Peritoneum (tissue), 1 donor: ENCODE measurements around a stretch of chr15.

DNA sequence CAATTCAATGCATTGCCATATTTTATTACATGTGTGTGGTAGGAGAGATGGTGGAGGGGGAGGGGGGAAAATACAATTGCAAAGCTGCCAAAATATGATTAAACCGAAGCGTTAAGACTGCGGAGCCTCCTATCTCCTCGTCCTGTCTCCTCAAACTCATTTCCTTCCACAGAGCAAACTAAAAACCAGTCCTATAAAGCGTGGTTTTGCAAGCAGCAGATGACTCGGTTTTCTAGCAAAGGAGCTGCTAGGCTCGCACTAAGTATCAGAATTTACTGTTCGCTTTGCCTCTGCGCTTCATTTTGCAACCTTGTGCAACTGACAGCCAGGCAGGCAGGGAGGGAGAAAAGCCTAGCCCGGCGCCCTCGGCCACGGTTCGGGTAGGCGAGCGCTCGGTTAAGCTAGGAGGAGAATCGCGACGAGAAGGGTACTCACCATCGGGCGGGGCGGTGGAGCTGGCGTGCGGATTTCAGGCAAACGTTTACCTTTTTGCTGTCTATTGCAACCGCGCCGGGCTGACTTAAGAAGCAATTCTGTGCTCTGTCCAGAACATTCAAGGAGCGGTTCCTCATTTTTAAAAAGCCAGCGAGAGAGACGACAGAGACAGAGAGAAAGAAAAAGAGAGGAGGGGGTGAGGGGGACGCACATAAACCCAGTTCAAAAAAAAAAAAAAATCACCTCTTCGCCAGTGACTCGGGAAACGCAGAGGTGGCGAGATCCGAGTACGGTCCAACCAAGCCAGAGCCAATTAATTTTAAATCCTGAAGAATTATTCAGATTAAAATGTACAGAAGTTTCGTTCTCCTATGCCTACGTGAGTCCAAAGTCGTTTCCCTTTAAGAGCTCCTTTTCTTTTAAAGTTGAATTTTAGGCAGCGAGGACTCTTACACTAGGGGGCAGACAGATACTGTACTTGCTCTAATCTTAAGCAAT, 3.7 kb upstream of the NR2F2 start:
- PRO-cap: no peak

- PRO-cap: no peak
Measured at GRCh38 chr15:96327926-96328897, 2.3 kb upstream of the NR2F2 start.

- PRO-cap: no peak
Measured at GRCh38 chr15:96340203-96340348, 9.6 kb downstream of the NR2F2 start.

DNA sequence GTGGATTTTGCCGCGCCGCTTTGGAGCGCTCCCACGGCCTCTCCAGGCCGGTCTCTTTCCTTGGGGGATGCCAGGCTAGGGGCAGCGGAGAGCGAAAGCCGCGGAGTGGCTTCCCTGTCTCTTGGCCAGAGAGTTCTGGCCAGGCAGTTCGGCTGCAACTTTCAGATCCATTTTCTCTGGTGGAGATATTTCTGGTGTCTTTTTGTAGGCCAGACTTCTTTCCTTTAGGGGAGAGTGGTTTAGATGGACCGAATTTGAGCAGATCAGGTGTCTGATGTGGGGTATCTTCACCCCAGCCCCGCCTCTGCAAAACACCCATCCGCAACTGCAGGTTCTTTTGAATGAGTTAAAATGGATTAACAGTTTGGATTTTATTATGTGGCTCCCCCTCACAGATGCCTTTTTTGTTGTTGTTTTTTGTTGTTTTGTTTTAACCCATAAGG, 15.6 kb downstream of the NR2F2 start:
- PRO-cap: no peak

DNA sequence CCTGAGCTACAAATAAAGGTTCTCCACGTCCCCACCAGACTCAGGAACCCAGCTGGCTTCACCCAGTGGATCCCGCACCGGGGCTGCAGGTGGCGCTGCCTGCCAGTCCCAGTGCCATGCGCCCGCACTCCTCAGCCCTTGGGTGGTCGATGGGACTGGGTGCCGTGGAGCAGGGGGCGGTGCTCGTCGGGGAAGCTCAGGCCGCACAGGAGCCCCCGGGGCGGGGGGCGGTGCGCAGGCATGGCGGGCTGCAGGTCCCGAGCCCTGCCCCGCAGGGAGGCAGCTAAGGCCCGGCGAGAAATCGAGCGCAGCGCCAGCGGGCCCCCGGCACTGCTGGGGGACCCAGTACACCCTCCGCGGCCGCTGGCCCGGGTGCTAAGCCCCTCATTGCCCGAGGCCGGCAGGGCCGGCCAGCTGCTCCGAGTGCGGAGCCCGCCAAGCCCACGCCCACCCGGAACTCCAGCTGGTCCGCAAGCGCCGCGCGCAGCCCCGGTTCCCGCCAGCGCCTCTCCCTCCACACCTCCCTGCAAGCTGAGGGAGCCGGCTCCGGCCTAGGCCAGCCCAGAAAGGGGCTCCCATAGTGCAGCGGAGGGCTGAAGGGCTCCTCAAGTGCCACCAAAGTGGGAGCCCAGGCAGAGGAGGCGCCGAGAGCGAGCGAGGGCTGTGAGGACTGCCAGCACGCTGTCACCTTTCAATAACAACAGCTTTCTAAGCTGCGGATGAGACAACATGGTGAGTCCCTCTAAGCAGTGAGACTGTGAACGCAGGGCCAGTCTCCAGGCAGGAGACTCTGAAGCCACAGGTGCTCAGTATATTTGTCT, 161.4 kb downstream of the NR2F2 start:
- PRO-cap: no peak

DNA sequence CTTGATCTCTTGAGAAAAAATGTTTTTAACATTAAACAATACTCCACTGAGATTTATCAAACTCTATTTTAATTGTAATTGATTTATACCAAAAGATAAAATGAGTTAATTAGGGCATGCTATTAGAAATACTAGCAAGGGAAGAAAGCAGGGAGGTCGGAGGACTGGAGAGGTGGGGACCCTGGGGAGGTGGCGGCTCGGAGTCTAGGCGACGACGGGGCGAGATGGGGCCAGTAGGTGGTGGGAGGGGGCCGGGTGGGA, 426.0 kb downstream of the NR2F2 start:
- PRO-cap: no peak

DNA sequence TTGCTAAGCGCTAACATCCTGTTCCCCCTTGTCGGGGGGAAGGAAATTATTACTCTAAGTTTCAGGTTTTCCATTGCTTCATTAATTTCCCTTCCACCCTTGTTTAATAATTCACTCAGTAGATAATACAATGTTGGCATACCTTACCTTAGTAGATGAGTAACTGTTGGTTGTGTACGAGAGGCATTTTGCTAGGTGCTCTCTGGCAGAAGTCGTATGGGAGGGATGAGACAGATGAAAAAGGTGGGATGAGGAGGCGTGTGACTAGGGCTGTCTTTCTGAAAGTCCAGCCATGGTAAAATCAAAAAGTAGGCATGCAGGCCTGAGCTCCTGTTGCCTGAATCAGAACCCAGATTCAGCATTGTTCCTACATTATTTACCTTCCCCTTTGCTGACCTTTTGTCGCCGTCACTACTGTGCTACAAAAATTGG, 641.1 kb upstream of the ARRDC4 start:
- PRO-cap: no peak

- PRO-cap: no peak
Measured at GRCh38 chr15:97679210-97679603, 281.3 kb upstream of the ARRDC4 start.

- PRO-cap: no peak
Measured at GRCh38 chr15:97692050-97692856, 268.2 kb upstream of the ARRDC4 start.

DNA sequence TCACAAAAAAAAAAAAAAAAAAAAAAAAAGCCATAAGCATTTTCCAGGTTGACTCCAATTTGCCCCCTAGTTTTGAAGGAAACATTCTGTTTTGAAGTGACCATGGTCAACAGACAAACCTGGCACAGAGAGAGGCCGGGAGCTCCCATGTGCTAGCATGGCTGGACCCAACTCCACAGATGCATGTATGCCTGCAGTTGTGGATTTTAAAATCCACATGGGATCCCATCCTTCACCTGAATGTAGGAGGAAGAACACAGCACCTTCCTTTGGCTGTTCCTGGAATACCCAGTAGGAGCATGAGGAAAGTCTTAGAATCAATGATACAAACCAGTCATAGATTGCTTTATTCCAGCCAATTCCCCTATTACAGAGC, 39.6 kb downstream of the ARRDC4 start:
- PRO-cap: no peak

GRCh38 chr15:98666640-98667024, 18.3 kb downstream of the IGF1R start:
- PRO-cap: no peak

- PRO-cap: no peak
Measured at GRCh38 chr15:98727304-98728217, 79.2 kb downstream of the IGF1R start.

DNA sequence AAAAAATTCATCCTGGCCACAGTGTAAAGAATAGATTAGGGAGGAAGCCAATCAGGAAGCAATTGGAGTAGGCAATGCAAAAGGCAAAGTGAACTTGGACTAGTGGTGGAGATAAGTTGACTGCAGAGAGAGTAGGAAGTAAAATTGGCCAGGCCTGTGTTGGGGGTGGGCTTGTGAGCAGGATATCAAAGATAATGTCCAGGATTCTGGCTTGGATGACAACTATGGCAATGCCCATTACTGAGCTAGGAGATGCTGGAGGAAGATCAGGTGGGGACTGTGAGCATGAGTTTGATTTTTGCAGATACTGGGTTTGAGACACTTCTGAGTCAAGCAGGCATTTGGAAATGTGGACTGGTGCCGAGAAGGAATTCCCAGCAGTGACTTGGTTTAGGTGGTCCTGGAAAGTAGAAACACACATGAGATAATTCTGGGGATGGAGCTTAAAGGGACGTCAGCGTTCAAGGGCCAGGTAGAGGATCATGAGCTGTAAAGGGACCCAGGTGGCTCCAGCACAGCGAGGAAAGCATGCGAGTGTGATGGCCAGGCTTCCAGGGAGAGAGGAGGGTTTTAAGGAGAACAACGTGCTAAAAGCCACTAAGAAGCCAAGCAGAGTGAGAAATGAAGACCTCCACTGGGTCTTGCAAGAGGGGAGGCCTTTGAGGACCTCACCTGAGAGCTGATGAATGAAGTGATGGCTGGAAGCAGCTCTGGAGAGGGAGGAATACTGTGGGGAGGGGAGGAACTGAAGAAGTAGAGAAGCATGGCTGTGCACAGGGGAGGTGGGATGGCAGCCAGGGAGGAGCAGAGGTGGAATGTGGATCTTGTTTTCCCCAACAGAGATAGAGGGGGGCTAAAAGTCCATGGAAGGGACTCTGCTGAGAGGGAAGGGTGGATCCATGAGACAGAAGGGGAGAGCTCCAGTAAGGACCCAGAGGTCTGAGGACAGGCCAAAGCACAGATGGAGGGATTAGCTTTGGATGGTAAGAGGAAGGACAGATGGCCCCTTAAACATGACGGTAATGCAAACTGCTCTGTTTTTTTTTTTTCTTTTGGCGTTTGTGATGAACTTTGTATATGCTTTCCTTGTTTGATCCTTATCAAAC, 95.7 kb downstream of the IGF1R start:
- PRO-cap: no peak

- PRO-cap: no peak
Measured at GRCh38 chr15:98778919-98779345, 130.6 kb downstream of the IGF1R start.

DNA sequence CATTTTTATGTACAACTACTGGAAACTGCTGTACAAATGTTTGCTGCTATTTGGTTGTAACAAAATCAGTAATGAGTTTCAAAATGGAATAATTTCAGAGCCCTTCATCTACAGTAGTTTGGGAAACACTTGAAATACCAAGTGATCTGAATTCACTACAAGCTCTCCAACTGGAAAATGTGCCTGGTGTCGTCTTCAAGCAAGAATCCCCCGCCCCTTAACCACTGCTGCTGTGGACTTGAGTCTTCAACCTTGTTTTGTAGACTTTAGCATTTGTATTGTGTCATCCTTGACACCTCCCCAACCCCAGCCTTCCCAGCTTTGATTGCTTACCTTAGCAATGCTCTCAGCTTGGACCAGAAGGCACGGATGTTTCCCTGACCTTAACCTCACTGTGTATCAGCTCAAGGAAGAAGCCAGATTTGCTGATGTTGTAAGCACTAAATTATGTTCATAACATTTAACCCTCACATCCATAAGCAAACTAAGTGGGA, 146.3 kb downstream of the IGF1R start:
- PRO-cap: no peak

GRCh38 chr15:98814991-98815977, 166.9 kb downstream of the IGF1R start:
- PRO-cap: no peak

DNA sequence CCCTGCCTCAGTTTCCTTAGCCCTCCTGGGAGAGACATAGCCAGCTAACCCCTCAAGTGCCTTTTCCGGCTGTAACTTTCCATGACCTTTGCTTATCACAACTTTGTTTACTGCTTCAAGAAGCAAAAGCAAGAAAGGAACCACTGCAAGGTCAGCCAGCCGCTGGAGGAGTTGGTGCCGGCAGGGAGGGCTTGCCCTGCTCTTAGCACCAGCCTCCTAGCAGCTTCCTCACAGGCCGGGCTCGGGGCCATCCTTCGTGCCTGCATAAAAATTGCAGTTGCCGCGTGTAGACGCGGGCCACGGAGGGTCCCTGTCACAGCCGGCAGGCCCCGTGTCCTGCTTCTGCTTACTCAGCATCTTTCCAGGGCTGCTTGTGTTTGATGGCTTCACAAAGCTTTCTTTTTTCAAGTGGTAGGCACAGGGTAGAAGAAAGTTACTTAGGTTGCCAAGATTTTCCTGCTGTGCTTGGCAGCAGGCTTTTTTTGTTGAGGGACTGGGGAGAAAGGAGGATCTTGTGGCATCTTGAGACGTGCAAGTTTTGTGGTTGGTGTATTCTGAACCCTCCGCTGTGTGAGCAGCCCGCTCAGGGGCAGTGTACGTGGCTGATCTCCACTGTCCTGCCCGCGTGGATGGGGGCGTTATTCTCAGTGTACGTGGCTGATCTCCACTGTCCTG, 84.4 kb downstream of the PGPEP1L start:
- PRO-cap: no peak

GRCh38 chr15:99057419-99058428, 47.2 kb upstream of the SYNM start:
- PRO-cap: no peak

DNA sequence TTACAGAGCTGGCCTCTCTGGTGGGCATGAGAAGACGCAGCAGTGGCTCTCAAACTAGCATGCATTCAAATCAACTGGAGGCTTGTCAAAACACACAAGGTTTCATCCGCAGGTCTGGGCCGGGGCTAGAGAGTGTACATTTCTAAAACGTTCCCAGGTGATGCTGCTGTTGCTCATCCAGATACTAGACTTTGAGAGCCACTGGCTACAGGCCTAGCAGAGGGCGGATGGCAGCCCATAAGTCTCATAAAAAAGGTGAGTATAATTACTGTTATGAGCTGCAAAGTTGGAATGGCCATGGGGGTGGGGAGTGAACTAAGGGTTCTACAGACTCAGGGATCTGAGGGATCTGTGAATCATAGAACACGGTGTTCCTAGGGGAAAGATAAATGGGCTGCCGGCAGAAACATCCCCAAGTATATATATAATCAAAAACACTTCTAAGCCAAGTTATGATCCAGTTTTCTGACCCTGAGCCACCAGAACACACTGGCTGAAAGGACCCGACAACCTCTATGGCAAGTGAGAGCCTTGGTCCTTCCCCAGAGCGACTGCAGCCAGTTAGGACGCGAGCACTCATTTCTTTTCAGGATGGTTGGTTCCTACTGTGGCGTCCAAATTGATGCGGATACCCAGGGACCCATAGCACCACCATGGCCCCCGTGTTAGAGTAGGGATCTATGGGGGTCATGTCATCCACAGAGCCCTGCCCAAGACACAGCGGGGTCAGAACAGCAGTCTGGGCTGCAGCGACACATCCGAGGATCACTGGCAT, 7.9 kb upstream of the SYNM start:
- PRO-cap: no peak

DNA sequence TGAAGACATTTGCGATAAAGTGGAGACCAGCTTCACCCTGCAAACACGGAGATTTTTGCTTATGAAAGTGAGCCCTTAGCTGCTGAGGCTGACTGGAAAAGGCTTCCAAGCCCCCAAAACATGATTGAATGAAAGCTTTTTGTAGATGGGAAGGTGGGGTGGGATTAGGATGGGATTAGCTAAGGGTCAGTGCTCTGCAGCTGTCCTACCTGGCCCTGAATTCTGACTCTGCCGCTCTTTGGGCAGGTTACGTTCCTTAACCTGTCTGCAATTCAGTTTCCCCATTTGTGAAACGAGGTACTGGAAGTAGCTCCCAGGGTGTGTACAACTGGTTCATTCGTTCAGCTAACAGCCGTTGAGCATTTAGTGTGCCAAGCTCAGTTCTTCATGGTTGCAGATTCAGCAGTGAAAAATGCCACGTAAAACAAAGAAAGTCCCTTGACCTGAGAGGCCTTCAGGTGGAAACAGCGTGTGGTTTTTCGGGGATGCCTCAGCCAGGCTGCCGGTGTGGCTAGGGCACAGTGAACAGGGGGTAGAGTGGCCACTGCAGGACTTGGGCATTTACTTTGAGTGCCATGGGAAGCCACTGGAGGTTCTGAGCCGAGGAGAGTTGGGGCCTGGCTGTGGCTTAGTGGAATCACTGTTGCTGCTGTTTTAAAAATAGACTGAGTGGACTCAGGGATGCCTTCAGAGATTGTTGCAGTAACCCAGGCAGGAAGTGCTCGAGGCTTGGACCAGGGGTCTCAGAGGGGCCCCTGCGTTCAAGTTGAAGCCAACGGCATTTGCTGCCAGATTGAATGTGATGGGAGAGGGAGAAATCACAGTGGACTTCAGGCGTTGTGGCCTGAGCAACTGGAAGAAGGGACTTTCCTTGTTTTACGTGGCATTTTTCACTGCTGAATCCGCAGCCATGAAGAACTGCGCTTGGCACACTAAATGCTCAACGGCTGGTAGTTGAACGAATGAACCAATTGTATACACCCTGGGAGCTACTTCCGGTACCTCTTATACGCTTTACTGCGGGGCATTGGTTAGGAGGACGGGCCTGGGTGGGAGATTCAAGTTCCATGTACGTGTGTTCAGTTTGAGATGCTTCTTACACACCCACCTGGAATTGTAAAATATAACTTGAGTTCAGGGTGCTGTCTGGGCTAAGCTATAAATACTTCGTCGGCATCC, 4.8 kb downstream of the SYNM start:
- PRO-cap: no peak